H4 (cell line): ENCODE measurements around the gene MAN1A2.

- RAMPAGE, long total RNA: no peak
Observed at GRCh38 chr1:115977444-115978196, 1.3 kb downstream of the SLC22A15 start.

DNA sequence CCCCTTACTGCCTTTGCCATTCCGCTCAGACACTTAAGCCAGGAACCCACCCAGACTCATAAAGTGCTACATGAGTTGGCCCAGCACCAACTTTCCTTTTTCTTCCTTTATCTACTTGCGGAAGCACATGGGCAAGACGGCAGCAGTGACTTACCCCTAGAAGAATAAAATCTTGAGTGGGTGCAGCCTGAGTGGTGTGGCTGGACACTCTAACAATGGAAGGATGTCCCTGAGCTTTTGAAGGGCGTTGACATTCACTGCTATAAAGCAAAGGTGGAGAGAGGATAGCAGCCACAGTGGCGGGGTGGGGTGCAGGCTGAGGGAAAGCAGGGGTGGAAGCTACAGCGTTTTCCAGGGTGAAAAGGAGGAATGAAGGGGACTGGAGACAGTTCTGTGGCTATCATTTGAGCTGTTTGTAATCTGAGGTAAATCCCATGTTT lies 100.2 kb downstream of the MAB21L3 start:
- RAMPAGE, long total RNA: no peak

DNA sequence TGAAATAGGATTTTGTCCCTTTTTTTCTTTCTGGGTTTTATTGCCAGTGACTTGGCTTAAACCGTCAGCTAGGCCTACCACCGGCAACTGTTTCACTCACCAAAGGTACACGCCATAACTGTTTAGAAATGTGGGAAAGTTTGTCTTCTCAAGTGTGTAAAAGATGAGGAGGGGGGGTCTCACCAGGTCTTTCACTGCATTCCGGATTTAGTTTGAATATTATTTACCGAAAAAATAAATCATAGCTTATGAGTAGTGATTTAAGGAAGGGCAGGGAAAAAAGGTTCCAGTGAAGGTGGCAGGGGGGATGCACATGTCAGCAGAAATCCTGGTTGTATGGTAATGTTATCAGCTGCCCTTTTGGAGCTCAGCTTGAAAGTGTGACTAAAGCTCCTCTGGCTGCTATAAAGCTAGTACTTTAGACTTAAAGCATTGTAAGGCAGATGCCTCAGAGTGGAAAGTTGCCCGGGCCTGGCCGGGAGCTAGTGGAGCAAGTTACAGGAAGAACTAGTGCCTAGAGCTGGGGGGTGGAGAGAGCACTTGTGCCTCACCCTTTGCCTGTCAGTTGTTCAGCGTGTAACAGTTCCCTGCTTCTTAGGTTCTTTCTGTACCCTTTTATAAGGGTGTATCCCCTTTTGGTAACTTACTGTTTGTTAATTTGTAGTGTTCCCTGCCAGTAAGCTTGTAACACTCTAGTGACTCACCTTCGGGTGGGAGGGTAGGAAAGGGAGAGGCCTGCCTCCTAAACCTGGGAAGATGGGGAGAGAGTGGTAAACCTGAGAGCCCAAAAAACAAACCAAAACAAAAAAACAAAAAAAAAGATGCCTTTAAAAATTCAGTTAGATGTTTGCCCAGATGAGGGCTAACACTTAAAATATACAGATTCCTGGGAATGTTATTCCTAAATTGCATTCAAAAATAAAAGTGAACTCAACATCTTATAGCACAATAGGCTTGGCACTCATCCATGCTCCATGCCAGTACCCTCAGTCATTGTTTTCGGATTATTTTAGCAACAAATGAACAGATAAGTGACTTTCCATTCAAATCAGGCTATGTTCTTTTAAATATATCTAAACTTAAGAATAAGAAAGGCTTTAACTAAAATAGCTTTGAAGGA lies 3.3 kb downstream of the ATP1A1 start:
- RAMPAGE, long total RNA: no peak

DNA sequence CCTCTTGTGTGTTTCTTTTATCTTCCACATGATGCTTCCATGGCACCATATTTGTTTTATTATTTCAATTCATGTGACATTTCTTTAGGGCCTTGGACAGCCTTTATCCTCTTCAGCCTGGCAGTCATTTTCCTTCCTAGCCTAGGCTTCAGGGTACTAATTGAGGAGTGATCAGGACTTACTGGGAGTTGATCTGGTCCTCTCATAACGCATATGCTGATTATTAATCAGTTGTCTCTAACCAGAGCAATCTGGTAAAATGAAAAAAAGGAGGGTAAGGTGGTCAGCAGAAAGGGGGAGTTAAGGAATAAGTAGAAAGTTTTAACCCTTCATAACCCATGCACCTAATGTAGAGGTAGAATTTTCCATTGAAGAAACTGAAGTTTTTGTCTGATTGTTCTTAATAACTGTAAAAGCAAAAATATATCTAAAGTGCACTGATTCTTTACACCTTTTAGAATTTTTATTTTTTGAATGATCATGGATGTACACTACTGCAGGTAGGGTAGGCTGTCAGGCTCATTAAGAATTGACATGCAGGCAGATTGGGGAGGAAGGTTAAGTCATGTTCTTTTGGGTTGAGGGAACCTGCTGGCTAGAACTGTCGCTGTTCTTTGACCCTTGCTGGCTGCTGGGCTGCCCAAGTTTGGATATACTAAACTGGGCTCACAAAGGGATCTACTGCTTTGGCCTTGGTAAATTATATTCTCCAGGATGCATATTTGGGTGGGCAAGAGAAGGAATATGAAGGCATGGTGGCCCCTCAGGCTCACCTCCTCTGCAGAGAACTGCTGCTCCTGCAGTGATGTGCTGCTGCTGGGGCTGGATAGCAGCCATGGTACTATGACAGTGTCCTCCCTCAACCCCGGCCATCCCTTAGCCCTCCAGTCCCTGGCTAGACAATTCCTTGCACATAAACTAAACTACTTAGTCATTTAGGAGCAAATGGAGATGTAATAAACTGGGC lies 5.8 kb downstream of the ATP1A1 start:
- RAMPAGE, long total RNA: no peak

GRCh38 chr1:116392536-116393101 lies 19.6 kb downstream of the ATP1A1 start:
- RAMPAGE, long total RNA: no peak

GRCh38 chr1:116402345-116403081 lies 29.5 kb downstream of the ATP1A1 start:
- RAMPAGE, long total RNA: no peak

GRCh38 chr1:116491176-116491630 lies 79.6 kb downstream of the CD58 start:
- RAMPAGE, long total RNA: no peak

GRCh38 chr1:116505944-116506386 lies 64.9 kb downstream of the CD58 start:
- RAMPAGE, long total RNA: no peak

- RAMPAGE, long total RNA: no peak
Observed at GRCh38 chr1:116531759-116532529, 38.9 kb downstream of the CD58 start.

DNA sequence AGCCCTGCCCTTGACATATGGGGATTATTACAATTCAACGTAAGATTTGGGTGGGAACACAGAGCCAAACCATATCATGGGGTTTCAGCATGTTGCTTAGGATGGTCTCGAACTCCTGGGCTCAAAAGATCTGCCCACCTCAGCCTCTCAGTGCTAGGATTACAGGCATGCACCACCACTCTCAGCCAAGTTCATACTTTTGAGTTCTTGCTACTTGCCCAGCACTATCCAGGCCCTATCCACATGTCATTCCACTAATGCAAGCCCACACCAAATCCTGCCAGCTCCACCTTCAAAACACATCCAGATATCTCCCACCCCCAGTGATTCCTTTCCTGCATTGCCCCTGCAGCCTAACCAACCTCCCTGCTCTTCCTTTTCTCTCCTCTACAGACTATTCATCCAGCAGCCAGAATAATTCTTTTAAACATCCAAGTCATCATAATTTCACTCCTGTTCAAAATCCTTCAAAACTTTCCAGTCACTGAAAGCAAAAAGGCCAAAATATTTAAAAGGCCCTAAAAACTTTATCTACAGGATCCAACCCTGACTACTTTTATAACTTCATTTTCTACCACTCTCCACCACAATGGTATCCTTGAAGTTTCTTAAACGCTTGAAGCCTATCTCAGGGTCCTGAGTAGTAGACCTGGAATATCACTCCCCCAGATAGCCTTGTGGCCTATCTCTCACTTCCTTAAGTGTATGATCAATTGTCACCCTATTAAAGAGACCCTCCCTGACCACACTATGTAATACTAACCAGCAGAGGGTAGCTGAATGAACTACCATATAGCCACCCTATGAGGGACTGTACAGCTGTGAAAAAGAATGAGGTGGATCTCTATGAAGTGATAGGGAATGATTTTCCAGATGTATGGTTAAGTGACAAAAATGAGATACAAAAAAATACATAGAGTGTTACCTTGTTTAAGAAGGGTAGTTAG lies 5.8 kb downstream of the CD58 start:
- RAMPAGE, long total RNA: no peak

DNA sequence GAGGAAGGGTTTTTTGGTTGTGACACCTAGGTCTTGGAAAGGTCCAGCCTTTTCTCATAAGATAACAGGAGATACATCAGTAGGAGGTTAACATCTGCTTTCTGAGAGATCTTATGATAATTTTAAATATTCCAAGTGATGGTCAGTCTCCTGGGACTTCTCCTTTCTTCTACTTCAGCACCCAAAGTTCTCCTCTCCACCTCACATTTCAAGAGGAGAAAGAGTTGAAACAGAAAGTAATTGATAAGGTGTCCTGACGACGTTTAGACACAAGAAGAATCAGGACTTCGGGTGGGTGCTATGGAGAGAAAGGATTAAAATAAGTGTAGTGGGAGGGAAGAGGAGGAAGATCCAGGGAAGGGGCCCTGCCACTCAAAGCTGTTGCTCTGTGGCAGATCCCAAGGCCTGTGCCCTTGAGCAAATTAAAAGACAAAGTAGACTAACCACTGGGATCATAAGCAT lies 45.9 kb downstream of the CD2 start:
- RAMPAGE, long total RNA: no peak

DNA sequence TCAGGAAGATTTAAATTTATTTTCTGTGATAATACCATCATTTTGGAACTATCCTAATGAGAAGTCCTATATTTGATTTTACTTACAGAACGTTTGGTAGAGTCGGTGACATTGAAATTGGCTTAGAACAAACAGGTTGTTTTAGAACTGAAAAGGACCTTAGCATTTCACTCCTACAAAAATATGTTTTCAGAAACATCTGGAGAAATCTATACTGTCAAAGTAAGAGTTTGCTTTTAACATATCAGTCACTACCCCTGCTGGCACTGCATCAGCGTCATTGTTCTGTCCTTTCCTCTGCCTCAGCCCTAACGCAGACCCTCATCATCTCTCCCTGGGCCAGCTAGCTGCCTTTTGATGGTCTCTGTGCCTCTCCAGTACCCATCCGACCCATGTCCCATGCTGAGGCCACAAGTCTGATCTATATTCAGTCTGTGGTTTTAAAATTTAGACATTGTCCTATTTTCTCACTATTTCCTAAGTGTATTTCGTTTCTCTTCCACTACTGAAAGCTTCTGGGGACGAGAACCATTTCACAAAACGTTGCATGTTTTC lies 53.1 kb downstream of the CD2 start:
- RAMPAGE, long total RNA: no peak

DNA sequence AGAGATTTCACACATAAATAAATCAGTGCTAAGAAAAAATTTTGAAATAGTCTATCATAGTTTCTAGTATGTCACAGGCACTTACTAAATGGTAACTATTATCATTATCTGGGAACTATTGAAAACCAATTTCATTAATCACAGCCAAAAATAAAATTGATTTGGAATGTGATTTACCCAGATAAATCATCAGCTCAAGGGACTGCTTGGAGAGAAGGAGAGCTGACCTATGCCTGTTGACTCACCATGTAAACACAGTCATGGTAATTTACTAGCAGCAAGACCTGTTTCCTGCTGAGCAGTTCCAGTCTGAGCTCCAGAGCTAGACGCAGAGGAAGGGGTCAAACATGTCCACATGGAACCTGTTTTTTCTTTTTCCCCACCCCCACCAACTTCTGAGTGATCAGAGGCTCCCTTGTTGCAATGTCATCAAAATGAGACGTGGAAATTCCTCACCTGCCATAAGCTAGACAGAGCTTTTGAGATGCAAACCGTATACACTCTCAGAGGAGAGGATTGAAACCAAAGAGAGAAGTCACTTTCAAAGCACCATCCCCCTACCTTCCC lies 56.1 kb upstream of the PTGFRN start:
- RAMPAGE, long total RNA: no peak

DNA sequence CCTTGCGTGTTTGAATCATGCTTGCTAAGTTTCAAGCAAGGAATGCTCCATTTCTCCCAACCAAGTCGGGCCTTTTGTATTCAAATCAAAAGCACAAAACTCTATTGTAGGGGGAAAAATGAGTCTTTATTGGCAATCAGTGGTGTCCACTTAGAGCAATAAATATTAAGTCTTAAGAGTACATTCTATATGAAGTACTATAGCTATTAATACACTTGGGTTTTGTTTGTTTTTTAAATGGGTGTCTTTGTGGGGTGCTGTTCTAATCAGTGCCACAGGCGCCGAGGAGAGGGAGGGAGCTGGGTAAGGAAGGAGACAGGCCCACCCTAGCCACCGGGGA lies 704 bp upstream of the PTGFRN start:
- RAMPAGE, long total RNA: no peak

- RAMPAGE, long total RNA: no peak
Observed at GRCh38 chr1:117051297-117052160, 8.6 kb upstream of the TTF2 start.

DNA sequence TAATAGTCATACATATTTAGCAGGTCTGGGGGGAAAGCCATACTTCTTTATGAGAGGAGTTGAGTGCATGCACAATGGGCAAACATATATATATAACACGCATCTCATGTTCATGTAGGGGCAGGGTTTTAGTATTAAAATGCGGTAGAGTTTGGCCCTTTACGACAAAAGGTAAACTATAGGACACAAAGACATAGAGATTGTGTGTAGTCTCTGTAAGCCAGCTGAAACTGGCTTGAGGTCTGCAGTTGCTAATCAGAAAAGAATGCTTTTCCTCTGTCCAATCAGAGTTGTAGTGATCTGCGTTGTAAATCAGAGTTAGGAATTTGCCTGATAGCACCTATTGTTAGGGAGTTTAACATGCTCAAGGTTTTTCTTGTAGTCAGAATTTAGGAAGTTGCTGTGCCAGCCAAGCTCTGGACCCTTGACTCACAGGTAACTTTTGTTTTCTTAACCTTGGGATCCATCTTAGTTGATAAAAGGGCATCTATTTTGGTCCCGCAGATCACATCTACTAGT lies 61.2 kb upstream of the VTCN1 start:
- RAMPAGE, long total RNA: no peak

DNA sequence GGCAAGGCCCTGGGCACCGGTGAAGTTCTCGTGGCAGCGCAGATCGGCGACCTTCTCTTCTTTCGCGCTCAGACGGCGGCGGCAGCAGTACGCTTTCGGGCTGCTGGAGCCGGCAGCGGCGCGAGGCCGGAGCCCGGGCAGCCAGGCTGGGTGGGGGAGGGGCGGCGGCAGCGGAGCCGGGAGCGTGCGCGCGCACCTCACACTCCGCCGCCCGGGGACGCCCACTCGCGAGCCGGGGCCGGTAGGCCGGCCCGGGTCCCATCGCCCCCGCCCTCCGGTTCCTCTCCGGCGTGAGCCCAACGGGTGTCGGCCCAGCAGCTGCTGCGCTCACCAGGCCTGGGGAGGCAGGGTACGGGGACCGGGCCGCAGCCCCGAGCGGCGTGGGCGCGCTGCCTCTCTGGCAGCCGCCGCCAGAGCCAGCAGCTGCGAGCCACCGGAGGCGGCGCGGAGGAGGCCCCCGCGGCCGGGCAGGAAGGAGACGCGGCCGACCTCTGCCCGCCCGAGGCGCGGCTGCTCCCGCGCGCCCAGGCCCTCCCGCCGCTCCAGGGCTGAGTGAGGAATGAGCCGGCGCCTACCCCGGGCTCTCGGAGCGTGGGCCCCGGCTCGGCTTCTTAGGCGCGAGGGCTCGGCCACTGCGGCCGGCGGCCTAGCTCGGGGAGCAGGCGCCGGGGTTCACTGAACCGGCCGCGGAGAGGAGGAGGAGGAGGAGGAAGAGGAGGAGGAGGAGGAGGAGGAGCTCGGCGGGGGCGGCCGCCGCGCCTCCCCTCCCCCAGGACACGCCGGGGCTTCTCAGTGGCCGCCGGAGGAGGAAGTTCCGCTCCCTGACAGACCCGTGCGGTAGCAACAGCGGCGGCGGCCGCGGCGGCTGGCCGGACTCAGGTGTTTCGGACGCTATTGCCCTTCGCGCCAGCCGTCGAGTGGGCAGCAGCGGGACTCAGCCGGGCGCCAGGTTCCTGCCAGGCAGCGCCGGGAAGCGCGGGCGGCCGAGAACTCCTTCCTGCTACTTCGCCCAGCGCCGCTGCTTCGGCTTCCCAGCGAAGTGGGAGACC lies at the start of gene MAN1A2:
TSS of gene MAN1A2 (plus strand) at position 827 of the 1,049 bp plus-strand sequence.
- RAMPAGE, long total RNA: no peak

DNA sequence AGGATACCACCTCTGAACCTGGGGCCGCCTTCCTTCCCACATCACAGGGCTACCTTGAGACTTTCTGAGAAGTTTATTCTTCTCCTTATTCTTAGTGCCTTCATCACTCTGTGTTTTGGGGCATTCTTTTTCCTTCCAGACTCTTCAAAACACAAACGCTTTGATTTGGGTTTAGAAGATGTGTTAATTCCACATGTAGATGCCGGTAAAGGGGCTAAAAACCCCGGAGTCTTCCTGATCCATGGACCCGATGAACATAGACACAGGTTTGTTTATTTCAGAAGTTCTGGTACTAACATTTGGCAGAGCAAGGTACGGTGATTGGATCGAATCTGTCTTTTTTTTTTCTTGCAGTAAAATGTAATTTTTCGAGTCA lies 959 bp downstream of the MAN1A2 start:
- RAMPAGE, long total RNA: no peak

DNA sequence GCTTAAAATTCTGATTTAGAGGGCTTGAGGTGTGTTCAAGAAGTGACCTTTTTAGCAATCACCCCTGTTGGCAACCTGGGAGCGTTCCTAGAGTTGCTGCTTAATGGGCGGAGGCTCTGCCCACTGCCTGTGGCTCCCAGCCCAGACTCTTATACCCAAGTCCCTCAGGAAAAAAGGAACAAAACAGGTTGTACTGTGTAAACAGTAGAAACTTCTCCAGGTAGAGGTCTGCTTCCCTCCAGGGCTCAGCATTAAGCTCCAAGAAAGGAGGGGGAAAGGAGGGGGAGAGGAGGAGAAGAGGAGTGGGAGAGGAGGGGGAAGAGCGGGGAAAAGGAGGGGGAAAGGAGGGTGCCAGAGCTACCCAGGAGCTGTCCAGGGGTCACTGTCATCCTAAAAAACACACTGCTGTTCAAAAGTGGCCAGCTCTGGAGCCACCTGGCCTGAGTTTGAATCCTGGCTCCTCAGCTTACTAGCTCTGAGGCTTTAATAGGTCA lies 14.5 kb upstream of the TENT5C start:
- RAMPAGE, long total RNA: no peak

DNA sequence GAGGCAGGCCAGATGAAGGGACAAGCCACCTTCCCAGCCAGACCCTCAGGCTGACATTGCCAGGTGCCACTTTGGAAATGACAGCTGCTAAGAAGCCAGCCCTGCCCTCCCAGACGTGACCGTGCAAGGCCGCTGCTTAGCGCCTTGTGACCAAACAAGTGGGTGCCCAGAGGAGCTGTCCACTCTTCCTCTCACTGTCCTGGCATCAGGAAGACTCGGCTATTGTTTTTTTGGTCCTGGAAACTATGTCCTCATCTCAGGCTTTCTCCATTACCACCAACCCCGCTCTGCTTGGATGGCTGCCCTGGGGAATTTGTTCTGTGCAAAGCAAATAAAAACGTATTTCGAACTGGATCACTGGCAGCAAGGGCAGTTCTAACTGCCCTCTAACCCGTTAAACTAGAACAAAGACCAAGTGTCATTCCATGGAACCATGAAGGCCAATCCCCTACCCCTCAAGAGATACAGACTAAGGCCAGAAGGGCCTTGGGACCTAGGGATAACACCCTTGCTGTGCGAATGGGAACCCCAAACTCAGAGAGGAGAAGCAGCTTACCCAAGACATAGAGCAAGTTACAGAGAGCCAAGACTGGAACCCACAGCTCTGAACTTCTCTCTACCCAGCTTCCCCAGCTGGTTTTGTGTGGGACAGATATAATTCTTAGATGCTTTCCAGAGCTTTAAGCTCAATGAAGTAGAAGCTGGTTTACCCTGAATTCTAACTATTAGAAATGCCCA lies 13.6 kb upstream of the TENT5C start:
- RAMPAGE, long total RNA: no peak